ENCODE measurements around a stretch of chr11.

DNA sequence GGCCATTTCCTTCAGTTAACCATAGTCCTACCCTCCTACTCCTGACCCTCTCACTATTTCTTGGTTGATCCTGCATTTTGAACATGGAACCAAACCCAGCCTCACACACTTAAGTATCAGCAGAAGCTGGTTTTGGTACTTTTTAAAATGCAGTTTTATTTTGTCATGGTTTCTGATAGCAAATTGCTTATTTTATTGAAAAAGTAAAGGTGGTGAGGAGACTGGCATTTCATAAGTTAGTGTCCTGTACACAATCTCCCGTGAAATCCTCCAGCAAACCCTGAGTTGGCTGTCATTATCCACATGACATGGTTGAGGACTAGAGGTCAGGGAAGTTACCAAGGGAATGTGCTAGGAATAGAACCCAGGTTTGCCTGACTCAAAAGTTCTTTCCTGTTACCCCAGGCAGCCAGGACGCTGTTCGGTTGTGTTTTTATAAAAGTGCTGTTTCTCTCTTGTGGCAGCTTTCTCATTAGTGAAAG is 6.1 kb upstream of the BARX2 start:
- RRBS, 2 experiments: no CpG with 5 or more reads among the region's 3 CpGs

GRCh38 chr11:129374879-129375322 is 747 bp upstream of the BARX2 start:
- RRBS, 2 experiments: no CpG with 5 or more reads among the region's 26 CpGs

DNA sequence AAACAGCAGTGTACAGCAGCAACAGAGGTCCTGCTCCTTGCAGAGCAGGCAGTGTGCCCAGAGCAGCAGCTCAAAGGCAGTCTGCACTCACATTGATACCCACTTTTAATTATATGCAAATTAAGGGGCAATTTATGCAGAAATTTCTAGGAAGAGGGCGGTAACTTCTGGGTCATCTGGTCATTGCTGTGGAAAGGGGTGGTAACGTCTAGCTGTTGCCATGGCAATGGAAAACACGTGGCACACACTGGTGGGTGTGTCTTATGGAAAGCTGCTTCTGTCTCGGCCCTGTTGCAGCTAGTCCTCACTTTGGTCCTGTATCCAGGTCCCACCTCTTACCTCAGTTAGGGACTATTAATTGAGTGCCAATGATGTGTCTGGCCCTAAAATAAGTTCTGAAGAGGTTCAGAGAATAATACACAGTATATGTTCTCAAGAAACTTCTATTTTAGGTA is 36.9 kb downstream of the BARX2 start:
- RRBS, 2 experiments: no CpG with 5 or more reads among the region's 4 CpGs

- RRBS, 2 experiments: no CpG with 5 or more reads among the region's 6 CpGs
Observed at GRCh38 chr11:129427270-129427941, 51.8 kb downstream of the BARX2 start.

- RRBS, 2 experiments: no CpG with 5 or more reads among the region's 50 CpGs
Observed at GRCh38 chr11:129750473-129751262, 65.0 kb upstream of the TMEM45B start.

- RRBS, 2 experiments: no CpG with 5 or more reads among the region's 12 CpGs
Observed at GRCh38 chr11:129861710-129862311, 33.6 kb downstream of the NFRKB start.

- RRBS, 2 experiments: no CpG with 5 or more reads among the region's 7 CpGs
Observed at GRCh38 chr11:129910306-129910759, 15.0 kb upstream of the NFRKB start.

DNA sequence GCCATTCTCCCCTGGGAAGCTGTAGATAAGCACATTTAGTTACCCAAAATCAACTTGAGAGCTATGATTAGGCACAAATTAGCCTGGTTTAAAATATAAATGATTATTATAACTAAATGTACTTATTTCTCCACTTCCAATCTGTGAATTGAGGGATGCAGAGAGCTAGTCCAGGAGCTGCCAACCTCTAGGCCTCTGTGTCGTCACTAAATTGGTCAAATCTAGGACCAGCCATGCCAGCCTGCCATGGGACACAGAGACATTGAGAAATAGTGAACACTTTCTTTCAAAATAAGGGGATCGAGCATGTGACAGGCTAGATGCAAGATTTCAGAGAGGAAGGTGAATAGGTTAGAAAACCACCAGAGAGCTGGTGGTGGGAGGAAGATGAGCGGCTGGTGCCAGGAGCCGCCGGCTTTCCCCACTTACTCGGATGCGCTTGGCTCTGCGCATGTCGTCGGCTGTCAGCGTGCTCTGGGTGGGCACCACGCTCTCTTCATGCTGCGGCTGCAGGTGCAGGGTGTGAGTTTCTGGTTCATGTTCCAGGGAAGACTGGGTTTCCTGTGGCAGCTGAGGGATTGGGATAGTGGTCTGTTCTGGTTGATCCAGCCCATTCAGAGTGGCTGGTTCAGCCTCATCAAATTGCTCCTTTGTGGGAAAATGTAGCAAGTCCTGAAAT is 35.3 kb upstream of the NFRKB start:
- RRBS, 2 experiments: no CpG with 5 or more reads among the region's 13 CpGs

DNA sequence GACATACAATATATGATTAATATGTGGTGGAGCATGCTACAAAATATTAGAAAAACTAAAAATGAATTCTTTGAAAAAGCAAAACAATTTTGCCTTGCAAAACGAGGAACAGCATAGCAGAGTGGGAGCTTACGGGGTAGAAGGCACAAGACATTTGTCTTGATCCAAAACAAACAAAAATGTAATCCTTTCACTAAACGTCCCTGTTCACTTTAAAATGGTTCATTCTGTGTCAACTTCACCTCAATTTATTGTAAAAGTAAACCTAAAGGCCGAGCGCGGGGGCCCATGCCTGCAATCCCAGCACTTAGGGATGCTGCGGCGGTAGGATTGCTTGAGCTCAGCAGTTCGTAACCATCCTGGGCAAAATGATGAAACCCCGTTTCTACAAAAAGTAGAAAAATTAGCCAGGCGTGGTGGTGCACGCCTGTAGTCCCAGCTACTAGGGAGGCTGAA is 2.1 kb downstream of the PRDM10 start:
- RRBS, 2 experiments: no CpG with 5 or more reads among the region's 12 CpGs

DNA sequence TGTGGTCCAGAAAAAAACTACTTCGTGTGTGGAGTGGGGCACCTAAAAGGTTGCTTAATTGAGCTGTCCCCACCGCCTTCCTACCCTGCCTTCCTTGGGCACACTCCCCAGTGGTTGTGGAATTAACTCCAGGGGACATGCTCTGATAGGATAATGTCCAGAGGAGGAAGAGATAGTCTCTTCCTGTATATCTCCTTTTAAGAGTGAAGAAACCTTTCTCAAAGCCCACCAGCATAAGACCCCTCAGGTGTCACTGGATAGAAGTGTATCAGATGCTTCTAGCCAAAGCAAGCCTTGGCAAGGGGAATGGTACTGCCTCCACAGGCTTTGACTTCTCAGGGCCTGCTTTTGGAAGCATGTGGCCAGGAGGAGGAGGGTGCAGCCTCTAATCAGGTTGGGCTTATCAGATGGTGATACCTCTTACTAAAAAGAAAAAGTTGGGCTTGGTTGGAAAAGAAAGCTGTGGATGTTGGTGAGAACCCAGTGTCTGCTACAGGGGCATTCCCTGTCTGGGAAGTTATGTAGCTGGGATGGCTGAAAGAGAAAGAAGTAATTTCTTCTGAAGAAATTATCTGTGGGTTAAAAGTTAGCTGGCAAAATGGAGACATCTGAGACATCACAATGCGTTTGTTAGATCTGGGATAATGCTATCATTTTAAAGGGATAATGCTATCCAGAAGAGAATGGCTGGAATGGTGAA is 7.0 kb downstream of the APLP2 start:
- RRBS, 2 experiments: no CpG with 5 or more reads among the region's 3 CpGs

GRCh38 chr11:130143284-130143768 is 16.3 kb upstream of the ST14 start:
- RRBS, 2 experiments: no CpG with 5 or more reads among the region's 10 CpGs

GRCh38 chr11:130145233-130145869 is 14.2 kb upstream of the ST14 start:
- RRBS, 2 experiments: no CpG with 5 or more reads among the region's 5 CpGs

- RRBS, 2 experiments: no CpG with 5 or more reads among the region's 15 CpGs
Observed at GRCh38 chr11:130181045-130182319, 21.9 kb downstream of the ST14 start.

GRCh38 chr11:130449610-130450638 is 1.5 kb downstream of the ADAMTS15 start:
- RRBS, 2 experiments: no CpG with 5 or more reads among the region's 61 CpGs

DNA sequence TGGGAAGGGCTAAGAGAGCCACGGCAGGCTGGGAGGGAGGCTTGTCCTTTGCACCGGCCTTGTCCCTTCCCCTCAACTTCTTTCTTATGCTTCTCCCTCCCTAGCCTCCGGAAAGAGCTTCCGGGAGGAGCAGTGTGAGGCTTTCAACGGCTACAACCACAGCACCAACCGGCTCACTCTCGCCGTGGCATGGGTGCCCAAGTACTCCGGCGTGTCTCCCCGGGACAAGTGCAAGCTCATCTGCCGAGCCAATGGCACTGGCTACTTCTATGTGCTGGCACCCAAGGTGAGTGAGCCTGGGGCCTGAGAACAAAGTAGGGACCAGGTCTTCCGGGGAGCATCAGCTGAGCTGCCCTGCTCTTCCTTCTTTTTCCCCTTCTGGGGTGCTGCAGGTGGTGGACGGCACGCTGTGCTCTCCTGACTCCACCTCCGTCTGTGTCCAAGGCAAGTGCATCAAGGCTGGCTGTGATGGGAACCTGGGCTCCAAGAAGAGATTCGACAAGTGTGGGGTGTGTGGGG is 22.4 kb downstream of the ADAMTS15 start:
- RRBS, 2 experiments: 97% methylated on average over 3 to 5 of the region's 17 CpGs

GRCh38 chr11:130477872-130478141 is 29.4 kb downstream of the ADAMTS15 start:
- RRBS, 2 experiments: no CpG with 5 or more reads among the region's 4 CpGs

DNA sequence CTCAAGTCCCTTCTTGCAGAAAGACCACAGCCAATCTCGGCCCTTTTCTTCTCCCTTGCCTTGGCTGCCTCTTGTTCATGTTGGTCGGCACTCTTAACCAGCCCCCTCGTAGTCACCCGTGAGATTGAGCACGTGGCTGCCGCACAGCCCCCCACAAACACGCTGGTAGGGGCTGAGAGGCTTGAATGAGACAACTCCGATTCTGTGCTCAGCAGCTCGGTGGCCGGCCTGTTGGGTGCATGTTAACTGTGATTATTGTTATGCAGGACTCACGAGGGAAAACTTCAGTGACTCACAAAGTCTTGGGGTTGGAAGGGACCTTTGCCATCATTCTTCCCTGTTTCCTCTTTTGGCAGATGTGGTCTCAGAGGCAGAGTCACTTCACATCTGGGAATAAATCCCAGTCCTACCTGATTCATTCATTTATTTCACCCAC is 75.1 kb downstream of the ADAMTS15 start:
- RRBS, 2 experiments: no CpG with 5 or more reads among the region's 11 CpGs

GRCh38 chr11:130773391-130773833 is 142.9 kb downstream of the SNX19 start:
- RRBS, 2 experiments: no CpG with 5 or more reads among the region's 4 CpGs

- RRBS, 2 experiments: no CpG with 5 or more reads among the region's 6 CpGs
Observed at GRCh38 chr11:131253126-131253709, 117.2 kb upstream of the NTM start.

- RRBS, 2 experiments: no CpG with 5 or more reads among the region's 5 CpGs
Observed at GRCh38 chr11:131488229-131488795, 117.9 kb downstream of the NTM start.

Measured in NT2/D1 (cell line).